ENCODE results near the gene ARID4B.

DNA sequence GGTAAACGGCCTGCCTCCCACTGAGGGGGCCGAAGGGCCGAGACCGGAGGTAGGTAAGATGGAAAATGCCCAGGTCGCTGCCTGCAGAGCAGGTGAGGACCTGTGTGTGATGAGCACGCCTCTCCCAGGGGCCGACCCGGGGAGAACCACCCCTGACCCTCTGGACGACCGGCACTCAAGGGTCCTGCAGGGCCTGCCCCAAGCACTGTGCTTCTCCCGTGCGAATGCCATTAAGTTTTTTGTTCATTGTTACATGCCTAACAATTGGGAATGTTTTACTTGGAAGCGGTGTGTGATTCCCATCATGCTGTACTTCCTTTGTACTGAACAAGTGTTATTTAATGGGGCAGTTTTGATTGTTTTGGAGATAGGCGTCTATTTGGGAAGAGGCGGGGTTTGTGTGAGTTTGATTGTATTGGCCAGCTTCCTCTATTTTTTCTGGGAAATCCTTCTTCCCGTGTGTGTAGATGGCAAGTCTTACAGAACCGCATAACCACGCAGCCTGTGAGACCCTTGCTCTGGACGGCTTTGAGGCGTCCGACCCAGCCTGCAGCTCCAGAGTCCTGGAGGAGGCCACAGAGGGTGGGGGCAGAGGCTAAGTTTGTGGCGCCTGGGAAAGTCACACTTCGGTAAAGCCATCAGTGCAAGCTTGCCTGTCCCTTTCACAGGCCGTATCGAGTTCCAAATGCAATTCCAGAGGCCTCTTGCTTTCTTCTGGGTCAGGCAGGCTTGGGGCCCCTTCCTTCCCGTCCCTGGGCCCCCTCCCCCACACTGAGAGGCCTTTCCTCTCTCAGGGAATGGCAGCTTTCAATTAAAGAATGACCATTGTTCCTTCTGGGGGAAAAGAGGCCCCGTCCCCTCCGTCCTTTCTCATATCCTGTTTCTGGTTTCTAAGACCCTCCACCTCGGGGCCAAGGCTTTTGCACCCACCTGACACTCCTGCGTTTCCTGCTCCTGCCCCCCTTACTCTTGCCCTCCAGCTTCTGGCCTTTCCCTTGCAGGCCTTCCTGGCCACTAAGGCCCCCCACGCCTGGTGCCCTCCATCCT lies 210.3 kb downstream of the TOMM20 start:
- RRBS, 2 experiments, result 94 to 96% methylated on average over 5 of the region's 31 CpGs

GRCh38 chr1:234921563-234922146 lies 207.0 kb downstream of the TOMM20 start:
- RRBS, 2 experiments, result no CpG with 5 or more reads among the region's 8 CpGs

DNA sequence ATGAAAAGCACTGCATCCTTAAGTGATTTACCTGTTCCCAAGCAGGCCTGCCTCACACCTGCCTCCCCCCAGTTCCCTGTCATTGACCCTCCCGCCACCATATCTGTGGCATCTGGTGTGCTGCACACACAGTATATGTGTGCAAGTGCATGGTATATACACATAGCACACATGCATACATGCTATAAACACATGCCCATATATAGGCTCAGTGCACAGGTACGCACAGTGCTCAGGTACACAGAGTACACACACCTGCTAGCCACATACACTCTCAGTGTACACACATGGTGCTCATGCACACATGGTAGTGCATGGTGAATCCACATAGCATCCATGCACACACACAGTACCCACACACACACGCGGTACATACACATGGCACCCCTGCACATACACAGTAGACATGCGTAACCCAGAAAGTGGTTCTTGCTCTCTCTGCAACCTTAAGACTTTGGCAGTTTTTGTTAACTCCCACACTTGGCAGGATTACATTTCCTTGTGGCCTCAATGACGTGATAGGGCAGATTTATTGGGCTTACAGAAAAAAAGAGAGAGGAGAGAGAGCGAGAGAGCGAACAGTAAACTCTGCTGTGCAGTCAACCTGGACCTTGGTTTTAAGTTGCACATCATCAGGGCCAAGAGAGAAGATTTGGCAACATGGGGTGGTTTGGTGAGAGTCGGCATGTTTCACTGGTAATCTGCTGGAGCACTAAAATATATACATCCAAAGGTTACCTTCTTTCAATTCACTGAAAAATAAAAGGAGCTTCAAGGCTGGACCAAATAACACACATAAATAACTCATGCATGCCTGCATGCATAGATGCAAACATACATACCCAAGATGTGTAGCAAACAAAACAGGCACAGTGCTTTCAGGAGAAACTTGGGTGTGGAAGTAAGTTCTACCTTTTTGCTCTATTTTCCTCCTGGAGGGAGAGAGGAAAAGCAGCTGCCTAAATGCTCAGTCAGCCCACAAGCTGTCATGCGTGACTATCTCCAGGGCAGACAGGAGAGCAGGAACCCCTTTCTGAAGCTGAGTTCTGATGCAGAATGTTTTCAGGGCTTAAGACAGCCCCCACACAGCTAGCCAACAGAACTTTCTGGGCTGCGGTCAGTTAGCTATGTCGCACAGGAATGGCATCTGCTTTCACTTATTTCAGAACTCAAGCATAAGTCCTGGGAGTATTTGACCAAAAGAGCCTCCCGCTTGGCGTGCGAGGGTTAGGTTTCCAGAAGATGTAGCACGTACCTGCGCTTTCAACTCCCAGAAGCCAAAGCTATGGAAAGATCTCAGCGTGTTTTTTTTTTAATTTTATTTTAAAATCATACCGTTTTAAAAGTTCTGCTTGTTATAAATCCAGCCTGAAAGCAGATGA lies 166.4 kb downstream of the TOMM20 start:
- RRBS, 2 experiments, result no CpG with 5 or more reads among the region's 19 CpGs

DNA sequence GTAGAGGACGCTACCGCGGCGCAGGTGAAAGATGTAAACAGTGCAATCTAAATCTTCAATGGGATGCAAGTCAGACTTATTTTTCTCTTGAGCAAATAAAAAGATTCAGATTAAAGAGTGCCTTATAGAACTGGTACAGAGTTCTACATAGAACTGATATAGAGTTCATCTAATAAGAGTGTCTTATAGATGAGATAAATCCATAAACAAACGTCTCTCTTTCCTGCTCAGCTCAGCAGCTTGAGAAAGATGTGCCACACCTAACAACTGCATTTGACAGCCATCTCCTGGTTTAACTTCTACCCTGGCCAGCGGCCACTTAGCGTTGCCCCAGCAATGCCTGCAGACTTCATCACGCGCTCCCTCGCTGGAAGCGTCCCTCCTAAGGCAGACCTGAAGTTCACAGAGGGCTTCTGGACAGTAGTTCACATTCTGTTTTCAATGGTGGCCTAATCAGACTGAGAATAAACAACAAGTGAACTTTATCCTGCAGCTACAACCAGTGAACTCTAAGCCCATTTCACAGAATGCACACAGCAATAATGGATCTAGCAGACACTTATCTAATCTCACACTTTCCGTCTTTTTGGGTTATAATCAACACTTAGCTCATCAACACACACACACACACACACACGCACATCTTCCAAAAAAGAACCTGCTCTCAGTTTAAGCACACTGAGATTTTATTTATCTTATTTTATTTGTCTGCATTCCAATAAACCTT lies 164.4 kb downstream of the TOMM20 start:
- RRBS, 2 experiments, result no CpG with 5 or more reads among the region's 13 CpGs

DNA sequence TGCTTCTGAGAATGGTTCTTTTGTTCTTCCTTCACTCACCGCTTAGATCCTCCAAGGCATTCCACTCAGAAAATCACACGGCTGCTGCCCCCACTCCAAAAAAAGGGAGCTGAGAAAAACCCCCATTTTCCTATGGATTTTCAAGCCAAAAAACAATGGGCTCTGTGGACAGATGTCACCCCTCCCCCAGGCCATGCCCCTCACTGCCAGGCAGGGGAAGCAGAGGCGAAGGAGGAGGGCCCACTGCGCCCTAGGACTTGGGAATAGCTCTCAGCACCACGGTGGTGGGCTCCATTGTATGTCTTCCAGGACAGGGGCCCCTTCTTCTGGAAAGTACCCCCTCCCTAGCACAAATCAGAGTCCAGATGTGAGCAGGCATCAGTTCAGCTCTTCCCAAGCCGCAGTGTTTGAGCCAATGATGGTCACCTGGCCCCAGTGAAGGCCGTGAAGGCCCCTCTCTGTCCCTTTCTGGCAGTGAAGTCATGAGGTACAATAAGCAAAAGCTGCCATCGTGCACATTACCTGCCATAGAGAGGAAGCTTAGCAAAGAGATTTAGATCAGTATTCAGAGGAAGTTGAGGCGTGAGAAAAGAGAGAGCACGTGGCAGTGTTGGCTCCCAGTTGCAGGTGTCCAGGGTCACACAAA lies 149.2 kb downstream of the TOMM20 start:
- RRBS, 2 experiments, result no CpG with 5 or more reads among the region's 10 CpGs

- RRBS, 2 experiments, result no CpG with 5 or more reads among the region's 5 CpGs
Observed at GRCh38 chr1:234979919-234980282, 148.7 kb downstream of the TOMM20 start.

DNA sequence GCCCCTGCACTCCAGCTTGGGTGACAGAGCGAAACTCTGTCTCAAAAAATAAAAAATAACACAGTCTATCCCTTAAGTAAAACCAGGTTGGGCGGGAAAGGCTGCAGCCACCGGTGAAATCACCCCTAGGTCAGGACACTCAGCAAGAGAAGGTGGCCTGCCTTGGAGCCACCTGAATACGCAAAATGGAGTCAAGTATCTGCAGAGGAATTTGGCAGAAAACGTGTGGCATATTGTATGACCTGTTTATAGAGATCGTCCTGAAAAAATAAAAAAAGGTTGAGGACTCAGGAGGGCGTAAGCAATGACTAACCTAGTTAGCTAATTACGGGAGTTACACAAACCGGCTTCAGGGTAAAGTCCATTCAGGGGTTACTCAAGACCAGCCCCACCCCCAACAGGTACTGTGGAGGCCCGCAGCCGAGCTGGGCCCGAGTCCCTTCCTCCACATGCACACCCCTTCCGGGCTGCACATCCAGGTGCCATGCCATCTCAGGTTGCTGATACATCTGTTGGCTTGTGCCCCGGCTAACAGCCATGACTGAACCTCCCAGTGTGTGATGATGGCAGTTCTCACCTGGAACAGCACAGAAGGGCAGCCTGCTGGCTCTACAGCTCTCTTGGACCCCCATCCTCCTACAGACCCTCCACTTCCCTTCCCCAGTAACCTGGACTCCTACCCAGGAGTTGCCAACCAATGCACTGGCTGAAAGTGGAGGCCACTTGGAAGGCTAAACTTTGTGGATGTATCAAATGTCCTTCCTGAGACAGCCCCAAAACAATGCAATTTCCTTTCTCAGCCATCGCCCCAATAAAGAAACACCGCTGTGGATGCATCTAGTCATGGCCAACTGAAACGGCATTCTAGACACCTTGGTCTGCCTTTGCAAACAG lies 66.1 kb downstream of the TOMM20 start:
- RRBS, 2 experiments, result no CpG with 5 or more reads among the region's 17 CpGs

DNA sequence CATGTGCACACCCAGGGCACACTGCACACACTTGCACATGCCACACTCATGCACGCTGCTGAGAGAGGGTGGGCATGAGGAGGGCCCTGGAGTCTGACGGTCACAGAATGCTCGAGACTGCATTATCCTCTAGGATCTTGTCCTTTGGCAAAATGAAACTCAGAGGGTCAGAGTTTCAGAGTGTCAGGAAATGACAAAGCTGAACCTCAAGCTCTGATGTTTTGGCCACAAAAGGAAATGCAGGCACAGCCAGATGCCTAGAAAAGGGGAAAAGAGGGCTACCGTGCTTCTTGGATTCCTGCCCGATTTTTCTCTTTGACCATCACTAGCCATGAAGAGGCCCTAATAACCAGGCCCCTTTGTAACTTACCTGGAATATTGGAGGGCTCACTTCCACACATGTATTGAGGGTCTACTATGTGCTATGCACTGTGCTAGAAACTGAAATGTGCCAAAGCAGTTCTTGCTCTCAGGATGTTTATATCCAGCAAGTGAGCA lies 65.5 kb downstream of the TOMM20 start:
- RRBS, 2 experiments, result no CpG with 5 or more reads among the region's 5 CpGs

DNA sequence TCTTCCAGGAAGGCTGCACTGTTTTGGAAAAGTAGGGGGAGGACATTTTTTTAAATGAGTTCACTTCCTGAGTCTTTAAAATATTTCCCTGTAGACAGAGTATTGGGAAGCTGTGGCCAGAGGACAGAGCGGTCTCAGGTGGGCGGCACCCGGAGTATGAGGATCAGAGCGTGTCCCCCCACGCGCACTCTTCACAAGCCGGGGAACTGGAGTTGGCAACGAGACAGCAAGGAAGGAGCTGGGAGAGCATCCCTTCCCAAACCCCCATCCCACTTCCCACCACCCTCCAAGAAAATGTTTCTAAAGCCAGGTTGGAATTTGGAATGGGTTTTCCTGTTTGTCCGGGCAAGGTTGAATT lies 53.1 kb downstream of the TOMM20 start:
- RRBS, 2 experiments, result no CpG with 5 or more reads among the region's 9 CpGs

DNA sequence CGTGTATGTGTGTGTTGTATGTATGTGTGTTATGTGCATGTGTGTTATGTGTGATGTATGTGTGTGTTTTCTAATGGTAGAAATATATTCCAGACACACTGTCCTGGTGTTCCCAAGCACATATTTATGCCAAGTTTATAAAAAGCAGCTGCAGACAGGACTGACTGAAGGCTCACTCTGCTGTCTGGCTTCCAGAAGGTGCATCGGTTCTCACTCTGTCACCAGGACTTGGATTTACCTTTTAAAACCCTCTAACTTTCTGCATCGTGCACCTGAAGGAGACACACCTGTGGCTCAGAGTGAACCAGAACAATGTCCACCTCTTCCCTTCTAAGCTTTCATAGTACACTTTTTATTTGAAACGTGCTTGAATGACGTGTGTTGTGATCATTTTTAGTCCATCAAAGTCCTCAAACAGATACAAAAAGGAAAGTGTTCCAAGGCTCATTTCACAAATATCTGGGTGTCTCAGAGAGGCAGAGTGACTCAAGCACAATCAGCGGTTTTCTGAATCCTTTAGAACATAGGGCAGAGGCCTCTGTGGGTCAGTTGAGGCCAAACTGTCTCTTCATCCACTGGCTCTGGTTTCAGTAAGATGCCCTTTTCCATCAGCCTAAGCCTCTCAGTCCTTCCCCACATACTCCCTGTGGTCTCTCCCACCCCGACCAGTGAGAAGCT lies 49.8 kb downstream of the TOMM20 start:
- RRBS, 2 experiments, result no CpG with 5 or more reads among the region's 7 CpGs

- RRBS, 2 experiments, result no CpG with 5 or more reads among the region's 5 CpGs
Observed at GRCh38 chr1:235131538-235132048, 3.0 kb upstream of the TOMM20 start.

GRCh38 chr1:235326520-235326943 lies 1.4 kb downstream of the ARID4B start:
- RRBS, 2 experiments, result no CpG with 5 or more reads among the region's 12 CpGs

DNA sequence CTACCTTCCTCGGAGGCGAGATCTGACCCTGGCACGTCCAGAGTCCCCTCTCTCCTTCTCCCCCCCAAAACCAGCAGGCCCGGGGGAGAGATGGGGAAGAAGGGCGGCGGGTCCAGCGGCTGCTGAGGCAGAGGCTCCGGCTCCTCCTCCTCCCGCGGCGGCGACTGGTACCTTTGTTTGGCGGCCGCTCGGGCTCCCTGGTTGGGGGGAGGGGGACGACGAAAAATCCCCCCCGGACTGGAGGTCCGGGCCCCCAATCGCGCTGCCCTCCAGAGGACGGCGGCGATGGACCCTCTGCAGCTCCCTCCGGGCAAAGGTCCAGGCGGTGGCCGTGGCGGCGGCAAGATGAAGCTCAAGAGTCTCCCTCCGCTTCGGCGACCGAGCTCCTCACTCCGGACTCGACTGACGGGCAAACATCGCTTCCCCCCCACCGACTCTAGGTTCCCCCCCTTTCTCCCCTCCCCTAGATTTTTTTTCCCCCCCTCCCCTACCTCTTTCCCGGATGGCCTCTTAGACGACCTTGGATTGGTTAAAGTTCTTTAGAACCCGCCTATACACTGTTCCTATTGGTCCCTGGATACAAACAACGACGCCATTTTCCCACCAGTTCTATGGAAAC lies at the start of gene ARID4B:
Gene ARID4B (minus strand): TSS at position 415 of the 619 bp plus-strand sequence.
- RRBS, 2 experiments, result under 1 to 2% methylated on average over 24 to 32 of the region's 43 CpGs

GRCh38 chr1:235484243-235484644 lies 20.0 kb downstream of the B3GALNT2 start:
- RRBS, 2 experiments, result no CpG with 5 or more reads among the region's 8 CpGs

DNA sequence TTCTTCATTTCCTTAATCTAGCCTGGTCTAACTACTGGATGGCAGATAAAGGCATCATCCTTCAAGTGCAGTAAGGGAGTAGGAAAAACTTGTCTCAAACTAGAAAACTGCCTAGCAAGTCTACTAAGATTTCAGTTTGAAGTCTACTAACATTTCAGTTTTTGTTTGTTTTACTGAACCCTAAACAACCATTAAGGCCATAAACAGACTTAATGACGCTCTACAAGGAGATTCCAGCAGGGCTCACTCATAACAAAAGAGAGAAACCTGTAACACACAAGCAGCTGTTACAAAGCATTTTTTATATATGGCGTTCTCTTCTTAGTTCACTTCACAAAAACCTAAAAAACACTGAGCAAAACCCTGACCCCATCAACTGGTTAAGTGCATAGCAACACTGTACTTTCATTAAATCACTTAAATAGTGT lies 1.7 kb downstream of the B3GALNT2 start:
- RRBS, 2 experiments, result no CpG with 5 or more reads among the region's 2 CpGs

DNA sequence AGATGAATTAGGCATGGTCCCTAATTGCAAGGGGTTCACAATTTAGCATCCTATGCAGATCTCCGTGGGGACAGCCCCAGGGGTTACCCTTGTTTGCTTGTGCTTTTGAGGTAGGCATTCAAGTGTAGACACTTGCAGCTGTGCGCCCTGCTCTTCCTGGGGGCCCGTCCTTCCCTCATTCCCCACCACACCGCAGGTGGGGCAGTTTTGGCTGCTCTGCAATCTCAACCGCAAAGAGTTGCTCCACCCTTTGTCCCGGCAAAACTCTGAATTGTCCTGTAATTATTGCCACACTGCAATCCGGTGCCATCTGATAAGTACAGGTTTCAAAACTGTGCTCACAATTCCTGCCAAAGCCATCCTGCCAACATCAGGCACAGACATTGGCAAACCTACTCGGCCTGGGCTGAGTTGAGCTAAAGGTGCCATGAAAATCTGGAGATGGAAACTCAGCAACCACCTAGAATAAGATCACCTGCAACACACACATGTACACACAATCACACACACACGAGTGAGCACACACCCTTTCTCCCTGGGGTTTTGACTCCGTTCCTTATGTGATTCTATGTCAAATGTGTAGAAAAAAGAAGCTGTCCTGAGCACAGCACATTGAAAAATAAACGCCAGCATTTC lies 65.5 kb upstream of the LYST start:
- RRBS, 2 experiments, result 86% methylated on average over 1 to 2 of the region's 11 CpGs

DNA sequence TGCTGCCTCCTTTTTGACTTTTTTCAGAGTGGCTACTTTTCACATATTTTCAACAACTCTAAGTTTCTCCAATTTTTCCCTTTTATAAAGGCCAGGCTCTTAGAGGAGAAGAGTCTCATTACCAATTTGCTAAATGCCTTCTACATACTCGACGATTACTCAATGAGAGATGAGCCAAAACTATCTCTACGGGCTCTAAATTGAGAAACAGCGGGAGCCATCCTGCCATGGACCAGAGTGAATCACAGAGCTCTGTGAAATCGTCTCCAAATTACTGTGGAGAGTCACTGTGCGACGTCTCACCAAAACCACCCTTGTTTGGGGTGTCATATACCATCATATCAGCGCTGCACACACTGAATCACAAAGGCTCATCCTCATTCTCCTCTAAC lies 44.6 kb downstream of the NID1 start:
- RRBS, 2 experiments, result no CpG with 5 or more reads among the region's 8 CpGs

GRCh38 chr1:236021409-236021787 lies 43.5 kb downstream of the NID1 start:
- RRBS, 2 experiments, result no CpG with 5 or more reads among the region's 6 CpGs

DNA sequence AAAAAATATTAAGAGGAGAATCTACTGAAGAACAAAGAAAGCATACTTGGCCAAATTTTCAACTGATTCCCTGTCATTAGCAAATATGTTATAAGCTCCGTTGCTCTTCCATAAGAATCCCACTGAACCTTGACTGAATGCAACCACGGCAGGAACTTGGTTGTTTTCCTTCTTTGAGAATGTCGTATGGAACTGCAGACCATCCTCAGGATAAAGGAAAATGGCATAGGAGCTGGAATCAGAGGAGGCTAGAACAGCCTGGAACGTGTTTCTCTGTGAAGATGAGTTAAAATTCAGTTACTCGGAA lies 19.5 kb downstream of the NID1 start:
- RRBS, 2 experiments, result no CpG with 5 or more reads among the region's 5 CpGs